Mammary microvascular endothelial cell (primary cell): ENCODE measurements around a stretch of chr11.

DNA sequence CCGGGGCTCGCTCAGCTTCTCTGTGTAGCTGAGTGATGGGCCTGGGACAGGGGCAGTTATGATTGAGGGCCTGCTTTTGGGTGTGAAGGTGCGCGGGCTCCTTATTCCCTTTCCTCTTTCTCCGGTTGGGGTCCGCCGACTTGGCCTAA, 280 bp downstream of the PDHX start:
- RAMPAGE, long total RNA: no peak

DNA sequence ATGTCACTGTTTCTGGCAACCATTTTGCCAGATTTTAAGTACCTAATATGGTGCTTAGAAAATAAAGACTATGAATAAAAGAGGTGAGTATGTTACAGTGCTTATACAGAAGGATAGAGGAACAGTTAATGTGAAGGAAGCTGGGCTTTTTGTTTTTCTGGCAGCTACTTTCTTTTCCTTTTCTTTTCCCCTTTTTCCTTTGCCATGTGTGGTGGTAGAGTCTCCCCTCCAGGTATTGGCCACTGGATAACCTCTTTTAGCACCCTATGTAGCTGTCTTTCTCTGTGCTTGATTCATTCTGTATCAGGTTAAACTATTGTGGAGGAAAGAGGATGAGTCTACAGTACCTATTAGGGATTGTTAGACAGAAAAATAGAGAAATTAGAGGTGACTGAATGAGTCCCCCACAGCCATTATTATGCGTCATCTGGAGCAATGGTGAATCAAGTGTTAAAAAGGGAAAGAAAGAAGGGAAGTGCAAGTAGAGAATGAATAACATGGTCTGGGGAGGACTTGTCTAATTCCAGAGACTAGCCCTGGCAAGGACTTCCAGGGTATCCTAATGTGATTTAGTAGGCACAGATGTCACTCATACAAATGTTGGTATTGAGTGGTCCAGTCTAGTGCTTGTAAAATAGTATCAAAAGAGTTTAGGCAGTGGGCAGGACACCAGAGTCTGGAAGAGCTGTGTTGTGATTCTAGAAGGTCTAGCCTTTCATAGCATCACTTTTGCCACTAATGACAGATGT, 19.1 kb downstream of the PDHX start:
- RAMPAGE, long total RNA: no peak

DNA sequence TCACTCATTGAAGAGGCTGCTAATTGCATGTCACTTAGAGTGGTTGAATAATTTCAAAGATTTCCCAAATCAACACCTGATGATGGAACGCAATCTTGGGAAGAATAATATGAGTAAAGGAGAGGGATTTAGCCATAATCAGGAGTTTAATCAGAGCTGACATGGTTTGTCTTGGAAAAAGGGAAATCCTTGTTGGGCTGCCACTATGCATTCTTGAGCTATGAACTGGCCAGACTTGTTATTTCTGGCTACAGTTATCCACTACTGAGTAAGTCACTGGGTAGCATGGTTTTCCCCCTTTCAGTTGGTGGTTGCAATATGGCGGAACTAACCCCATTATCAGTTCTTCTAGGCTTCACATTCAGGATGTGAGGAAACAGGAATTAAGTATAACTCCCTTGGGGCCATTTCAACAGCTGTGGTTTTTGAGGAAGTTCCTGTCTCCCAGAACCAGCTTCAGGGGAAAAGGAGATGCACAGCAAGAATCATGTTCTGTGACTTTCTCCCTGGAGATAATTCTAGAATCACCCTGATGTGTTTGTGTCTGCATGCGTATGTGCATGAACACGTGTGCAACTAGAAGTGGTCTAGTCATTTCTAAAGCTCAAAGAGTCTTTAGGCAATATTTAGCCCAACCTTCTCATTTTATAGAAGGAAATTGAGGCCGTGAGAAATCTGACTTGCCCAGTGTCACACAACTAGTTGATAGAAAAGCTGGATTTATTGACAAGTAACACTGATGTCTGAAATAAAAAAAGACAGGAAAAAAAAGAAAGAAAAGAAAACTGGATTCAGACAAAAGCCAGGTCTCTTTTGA, 103.0 kb upstream of the CD44 start:
- RAMPAGE, long total RNA: no peak

GRCh38 chr11:35045042-35045764, 93.8 kb upstream of the CD44 start:
- RAMPAGE, long total RNA: no peak

- RAMPAGE, long total RNA: no peak
Measured at GRCh38 chr11:35139974-35140437, 1.0 kb downstream of the CD44 start.

- RAMPAGE, long total RNA: no peak
Measured at GRCh38 chr11:35143330-35143662, 4.3 kb downstream of the CD44 start.

DNA sequence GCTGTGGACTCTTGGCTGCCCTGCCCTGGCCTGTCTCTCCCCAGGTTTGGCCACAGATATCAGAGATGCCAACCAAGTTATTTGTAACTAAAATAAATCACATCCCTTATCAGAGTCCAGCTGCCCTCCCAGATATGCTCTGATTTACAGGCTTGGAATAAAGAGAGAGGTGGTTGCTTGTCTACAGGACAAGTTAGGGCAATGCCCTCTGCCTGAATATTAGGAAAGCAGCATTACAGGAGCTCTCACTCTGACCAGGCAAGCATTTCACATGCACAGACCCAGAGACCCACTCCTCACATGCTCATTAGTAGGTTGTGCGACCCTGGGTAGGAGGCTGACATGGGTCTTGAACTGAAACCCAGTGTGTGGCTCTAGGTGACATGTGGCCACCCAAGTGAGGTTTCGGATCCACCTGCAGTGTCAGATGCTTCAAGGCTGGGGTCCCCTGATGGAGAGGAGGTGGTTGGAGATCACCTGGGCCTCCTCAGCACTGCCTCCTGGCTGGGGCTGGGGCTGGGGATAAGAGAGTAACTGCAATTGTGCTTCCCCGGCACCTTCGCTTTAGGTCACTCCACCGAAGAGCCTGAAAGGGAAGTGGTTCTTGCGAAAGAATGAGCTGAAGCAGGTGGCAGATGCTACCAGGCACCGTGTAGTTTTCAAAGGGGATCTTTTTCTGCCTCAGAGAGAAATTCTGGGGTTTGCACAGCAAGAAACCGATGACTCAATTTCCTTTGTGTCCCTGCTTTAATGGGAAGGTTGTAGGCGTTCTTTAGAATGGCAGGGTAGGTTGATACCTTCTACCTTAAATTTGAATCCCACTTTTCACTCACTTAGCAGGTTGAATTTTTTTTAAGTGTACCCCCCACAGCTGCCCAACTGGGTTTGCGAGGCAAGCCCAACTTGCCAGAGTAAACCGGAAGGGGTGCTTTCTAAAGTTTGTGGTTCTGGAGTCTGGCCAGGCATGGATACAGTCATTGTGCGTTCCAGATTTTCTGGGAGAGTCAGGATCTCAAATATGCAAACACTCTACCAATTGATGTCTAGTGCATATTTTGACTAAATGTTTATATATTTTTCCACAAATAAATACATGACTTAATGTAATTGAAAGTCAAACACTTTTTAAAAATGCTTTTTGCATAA, 5.1 kb downstream of the CD44 start:
- RAMPAGE, long total RNA: no peak

DNA sequence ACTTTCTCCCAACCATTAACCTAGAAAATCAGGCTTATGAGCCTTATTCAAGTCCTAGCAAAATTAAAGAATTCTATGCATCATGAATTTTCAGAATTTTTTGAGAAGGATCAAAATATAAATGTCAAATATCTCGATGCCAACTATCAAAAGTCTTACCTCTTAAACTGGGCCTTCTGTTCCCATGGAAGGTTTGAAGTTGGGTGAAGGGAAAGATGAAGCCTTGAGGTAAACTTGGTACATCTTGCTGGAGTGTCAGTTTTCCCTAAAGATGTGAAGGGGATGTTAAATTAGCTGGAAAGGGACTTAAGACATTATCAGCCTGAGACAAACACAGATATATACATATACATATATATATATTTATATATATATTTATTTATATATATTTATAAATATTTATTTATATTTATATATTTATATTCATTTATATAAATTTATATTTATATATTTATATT, 42.4 kb downstream of the CD44 start:
- RAMPAGE, long total RNA: no peak

- RAMPAGE, long total RNA: no peak
Measured at GRCh38 chr11:35359304-35359937, 59.9 kb downstream of the SLC1A2 start.

DNA sequence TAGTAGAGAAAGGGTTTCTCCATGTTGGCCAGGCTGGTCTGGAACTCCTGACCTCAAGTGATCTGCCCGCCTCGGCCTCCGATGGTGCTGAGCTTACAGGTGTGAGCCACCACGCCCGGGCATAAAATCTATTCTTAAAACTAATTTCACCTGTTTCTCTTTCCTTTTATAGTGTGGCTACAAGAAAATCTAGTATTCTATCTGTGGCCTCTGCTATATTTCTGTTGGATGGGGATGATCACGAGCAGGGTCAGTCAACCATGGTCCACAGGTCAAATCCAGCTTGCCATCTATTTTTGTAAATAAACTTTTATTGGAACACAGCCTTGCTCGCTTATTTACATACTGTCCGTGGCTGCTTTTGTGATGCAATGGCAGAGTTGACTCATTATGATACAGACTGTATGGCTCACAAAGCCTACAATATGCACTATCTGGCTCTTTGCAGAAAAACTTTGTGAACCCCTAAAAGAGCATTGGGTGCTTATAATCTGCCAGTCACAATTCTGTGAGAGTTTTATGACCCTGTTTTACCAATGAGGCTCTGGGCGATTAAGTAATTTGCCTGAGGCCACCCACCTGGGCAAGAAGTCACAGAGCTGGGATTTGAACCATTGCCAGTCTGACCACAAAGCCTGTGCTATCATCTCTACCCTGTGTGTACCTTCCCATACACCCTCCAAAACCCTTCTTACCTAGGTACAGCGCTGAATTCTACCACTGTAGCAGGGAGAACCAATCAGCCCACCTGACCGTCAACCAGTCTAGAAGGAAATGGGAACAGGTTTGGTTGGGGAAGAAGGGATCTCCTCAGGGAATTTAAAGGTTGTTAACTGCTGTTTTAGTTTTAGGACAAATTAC, 28.3 kb downstream of the SLC1A2 start:
- RAMPAGE, long total RNA: no peak

GRCh38 chr11:35662946-35663820, 608 bp downstream of the TRIM44 start:
- RAMPAGE, long total RNA: no peak

- RAMPAGE, long total RNA: no peak
Measured at GRCh38 chr11:35682872-35683292, 20.3 kb downstream of the TRIM44 start.

GRCh38 chr11:36057200-36058068, 113.6 kb downstream of the LDLRAD3 start:
- RAMPAGE, long total RNA: no peak

DNA sequence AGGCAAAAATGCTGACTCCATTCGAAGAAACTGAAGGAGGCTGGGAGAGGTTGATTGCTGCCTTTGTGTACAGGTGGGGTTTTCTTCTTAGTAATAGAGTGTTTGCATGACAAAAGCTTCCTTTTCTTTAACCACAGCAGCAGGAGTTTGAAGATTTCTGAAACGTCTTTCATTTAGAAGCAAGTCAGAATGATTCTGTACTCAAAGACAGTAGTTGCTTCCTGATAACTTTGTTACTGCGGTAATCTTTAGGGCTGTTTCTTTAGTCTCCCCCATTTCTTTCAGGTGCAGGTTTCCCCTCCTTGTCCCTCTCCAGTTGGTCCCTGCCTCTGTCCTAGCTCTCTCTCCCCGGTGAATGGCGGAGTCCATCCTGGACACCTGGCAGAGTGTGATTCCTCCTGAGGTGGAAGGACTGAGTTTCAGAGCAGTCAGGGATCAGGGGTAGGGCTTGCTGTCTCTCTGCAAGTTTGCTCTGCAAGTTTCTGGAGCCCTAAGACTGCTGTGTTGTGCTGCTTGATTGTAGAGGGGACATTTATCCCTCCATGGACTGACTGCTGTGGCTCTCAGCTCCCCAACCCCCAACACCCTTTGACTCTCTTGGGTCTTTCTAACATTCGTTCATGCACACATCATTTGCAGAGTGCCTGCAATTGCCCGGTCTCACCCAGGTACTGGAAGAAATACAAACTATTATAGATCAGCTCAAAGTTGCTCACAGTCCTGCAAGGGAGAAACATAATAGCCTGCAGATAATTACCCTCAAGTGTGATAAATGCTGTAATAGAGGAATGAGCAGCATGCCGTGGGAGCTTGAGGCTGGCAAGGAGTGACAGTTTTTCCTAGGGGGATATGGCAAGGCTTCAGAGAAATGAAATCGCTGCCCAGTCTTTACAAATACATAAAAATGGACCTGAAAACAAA, 166.4 kb downstream of the LDLRAD3 start:
- RAMPAGE, long total RNA: no peak

DNA sequence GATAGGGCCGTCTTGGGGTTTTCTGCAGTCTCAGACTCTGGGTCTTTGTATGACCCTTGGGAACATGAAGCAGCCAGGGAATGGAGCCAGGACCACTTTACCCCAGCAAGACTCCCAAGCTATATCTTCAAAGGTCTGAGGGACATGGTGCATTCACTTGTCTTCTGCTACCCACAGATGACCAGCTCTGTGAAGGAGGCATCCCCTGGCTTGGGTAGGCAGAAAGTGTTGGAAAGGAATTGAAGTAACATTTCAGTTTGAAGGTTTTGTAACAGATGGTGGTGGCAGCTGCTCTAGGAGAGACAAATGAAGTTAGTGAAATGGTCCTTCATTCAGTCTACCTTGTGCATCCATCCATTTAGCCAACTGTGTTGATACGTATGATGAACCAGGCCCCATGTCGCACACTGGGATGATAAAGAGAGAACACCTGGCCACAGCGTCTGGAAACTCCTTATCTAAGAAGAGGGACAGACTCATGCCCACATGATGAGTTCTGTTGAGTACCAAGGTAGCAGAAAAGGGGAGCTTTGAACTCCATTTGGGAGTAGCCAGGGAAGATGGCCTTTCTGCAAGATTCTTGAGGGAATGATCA, 140.5 kb downstream of the COMMD9 start:
- RAMPAGE, long total RNA: no peak

DNA sequence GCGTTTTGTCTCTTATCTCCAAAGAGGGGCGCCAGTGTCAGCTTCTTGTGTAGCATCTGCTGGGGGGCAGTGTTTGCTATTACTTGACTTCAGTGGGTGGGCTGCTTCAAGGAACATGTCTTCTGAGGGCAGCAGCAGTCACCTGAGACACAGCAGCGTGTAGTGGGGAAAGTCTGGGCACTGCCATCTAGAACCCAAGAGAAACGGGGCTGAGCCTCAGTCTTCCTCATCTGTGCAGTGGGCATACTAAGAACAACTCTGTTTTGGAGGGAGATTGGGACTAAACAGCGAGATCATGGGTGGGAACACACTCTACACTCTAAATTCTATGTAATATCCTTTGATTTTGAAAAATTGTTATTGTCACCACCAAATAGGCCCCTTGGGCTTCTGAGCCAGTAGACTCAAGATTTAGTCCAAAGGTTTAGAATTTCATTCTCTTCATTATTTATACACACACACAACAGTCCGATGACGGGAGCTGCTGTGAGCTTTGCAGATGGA, 51.9 kb downstream of the TRAF6 start:
- RAMPAGE, long total RNA: no peak

GRCh38 chr11:36509142-36510201, 600 bp downstream of the TRAF6 start:
- RAMPAGE, long total RNA: no peak

- RAMPAGE, long total RNA: no peak
Measured at GRCh38 chr11:36532821-36533507, 22.9 kb upstream of the TRAF6 start.

- RAMPAGE, long total RNA: no peak
Measured at GRCh38 chr11:36557302-36557791, 10.5 kb upstream of the RAG1 start.

GRCh38 chr11:40293593-40294558, 1165.6 kb downstream of the LRRC4C start:
- RAMPAGE, long total RNA: no peak